Gallbladder (tissue), 1 donor: ENCODE results near the genes ANKRD18B, UBAP1, FAM219A, CNTFR and ENSG00000187186.

DNA sequence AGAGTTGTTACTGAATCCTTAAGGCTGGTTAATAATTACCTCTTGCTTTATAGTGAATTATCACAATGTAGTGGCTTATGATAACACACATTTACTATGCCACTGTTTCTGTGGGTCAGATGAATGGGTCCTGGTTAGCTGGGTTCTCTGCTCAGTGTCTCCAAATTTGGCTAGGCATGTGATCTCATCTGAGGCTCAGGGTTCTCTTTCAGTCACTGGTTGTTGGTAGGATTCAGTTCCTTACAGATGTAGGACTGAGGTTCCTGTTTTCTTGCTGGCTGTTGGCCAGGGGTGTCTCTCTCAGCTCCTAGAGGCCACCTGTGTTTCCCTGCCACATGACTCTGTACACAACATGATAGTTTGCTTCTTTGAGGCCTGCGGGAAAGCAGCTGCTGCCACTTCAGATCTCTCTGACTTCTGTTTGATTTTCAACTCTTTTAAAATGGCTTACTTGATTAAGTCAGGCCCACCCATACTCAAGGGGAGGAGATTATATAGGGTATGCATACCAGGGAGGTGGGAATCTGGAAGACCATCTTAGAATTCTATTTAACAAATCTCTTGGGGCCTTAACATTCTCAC is 7.2 kb downstream of the NFX1 start:
- PRO-cap, result no peak

DNA sequence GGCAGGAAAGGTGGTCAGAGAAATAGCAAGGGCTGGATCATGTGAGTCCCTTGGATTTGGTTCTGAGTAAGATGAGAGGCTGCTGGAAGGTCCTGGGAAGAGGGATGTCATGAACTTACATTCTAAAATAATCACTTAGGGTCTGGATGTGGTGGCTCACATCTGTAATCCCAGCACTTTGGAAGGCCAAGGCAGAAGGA is 7.9 kb downstream of the NFX1 start:
- PRO-cap, result no peak

DNA sequence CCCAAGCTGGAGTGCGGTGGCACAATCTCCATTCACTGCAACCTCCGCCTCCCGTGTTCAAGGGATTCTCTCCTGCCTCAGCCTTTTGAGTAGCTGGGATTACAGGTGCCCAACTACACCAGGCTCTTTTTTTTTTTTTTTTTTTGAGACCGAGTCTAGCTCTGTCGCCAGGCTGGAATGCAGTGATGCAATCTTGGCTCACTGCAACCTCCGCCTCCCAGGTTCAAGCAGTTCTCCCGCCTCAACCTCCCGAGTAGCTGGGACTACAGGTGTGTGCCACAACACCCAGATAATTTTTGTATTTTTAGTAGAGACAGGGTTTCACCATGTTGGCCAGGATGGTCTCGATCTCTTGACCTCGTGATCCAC is 20.0 kb downstream of the AQP7 start:
- PRO-cap, result no peak

DNA sequence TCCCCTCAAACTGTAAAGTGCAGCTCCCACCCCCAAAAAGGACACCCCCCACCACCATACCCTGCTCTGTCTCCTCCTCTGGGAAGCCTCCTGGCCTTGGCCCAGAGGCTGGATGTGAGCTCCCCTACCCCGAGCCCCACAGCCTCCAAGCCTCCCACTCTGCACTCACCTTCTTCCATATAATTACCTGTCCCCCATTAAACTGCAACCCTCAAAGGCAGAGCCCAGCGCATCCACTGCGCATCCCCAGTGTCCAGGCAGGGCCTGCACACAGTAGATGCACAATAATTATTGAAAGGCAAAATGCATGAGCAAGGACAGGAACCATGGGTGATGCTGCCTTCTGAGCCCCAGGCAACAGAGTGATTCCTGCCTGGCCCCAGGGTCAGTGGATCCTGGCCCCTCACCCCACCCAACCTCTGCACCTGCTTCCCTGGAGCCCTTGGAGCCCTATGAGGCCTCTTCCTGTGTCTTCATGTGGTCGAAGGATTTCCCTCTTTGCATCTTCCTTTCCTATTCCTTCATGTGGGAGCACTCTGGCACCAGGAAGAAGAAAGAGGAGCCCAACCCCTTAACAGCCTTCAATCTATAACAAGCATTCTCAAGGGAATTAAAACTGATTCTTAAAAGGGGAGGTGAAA is 18.5 kb downstream of the AQP7 start:
- PRO-cap, result no peak

DNA sequence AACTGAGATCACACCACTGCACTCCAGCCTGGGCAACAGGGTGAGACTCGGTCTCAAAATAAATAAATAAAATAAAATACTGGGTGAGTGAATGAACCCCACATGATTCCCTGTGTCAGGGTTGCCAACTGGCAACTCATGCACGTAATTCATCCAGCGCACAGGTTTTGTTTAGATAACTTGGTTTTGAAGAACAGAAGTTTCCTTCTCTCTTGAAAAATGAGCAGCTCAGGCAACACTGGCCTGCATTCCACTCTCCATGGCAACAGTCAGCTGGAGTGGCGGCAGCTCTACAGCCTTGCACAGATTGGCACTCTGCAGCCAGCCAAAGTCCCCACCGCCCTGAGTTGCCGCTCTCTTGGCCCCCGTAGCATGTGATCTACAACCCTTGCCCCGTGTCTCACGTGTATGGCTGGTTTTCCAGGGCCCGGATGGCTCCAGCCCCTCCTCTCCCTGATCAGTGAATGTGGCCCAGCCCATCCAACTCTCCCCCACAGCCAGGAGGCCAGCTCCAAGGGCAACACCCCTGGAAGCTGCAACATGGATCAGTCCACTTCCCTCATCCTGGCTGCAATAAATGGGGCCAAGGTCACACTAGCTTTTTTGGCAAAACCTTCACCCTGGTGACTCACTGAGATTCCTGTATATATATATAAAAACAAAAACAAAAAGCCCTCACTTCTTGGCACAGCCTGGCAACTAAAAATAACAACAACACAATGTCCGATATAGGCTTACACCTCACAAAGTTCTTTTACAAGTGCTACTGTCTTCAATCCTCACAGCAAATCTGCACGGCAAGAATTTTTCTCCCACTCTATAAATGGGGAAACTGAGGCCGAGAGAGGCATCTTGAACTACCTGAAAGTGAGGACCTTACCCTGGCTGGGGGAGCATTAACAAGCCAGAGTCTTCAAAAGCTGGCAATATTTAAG is 11.0 kb downstream of the AQP7 start:
- PRO-cap, result no peak

GRCh38 chr9:33403135-33403850 is 925 bp upstream of the AQP7 start:
- PRO-cap, result no peak

- PRO-cap, result no peak
Measured at GRCh38 chr9:33445091-33446058, 2.0 kb downstream of the AQP3 start.

DNA sequence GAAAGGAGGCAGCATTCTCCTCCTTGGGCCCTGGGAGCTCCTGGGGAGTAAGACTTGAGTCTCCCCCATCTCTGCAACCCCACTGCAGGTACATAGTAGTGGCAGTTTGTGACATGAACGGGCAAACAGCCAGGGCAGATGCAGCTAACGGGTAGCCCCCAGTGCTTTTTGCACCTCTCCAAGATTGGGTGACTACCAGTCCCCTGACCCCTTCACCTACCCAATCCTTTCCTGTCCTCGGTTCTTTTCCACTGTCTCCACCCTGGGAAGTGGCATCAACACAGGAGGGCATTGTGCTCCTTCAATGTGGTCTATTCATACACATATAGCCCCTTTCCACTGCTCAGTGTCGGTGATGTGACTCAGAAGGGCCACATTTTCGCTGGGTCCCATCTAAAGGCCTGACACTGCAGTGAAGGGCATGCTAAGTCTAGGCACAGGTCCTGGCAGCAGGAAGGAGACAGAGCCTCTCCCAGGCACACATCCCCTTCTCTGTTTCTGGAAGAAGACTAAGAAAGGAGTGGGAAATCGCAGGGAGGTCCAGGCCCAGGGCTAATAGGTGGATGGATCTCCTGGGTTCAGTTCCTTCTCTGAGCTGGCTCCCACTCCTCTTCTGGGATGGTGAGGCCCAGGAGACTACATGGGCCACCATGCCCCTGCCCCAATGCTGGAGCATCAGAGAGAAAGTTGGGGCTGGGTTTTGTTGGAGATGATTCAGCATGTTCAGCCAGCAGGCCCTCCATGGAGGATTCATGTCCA is 11.7 kb downstream of the NOL6 start:
- PRO-cap, result no peak

DNA sequence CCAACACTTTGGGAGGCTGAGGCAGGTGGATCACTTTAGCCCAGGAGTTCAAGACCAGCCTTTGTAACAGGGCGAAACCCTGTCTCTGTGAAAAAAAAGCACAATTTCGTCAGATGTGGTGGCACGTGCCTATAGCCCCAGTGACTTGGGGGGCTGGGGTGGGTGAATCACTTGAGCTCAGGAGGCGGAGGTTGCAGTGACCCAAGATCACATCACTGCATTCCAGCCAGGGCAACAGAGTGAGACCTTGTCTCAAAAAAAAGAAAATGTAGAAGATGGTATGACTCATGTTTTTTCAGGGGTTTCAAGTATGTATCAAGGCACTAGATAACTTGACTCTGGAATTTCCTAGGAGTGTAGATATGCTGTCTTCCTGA is 17.5 kb upstream of the ANKRD18B start:
- PRO-cap, result no peak

DNA sequence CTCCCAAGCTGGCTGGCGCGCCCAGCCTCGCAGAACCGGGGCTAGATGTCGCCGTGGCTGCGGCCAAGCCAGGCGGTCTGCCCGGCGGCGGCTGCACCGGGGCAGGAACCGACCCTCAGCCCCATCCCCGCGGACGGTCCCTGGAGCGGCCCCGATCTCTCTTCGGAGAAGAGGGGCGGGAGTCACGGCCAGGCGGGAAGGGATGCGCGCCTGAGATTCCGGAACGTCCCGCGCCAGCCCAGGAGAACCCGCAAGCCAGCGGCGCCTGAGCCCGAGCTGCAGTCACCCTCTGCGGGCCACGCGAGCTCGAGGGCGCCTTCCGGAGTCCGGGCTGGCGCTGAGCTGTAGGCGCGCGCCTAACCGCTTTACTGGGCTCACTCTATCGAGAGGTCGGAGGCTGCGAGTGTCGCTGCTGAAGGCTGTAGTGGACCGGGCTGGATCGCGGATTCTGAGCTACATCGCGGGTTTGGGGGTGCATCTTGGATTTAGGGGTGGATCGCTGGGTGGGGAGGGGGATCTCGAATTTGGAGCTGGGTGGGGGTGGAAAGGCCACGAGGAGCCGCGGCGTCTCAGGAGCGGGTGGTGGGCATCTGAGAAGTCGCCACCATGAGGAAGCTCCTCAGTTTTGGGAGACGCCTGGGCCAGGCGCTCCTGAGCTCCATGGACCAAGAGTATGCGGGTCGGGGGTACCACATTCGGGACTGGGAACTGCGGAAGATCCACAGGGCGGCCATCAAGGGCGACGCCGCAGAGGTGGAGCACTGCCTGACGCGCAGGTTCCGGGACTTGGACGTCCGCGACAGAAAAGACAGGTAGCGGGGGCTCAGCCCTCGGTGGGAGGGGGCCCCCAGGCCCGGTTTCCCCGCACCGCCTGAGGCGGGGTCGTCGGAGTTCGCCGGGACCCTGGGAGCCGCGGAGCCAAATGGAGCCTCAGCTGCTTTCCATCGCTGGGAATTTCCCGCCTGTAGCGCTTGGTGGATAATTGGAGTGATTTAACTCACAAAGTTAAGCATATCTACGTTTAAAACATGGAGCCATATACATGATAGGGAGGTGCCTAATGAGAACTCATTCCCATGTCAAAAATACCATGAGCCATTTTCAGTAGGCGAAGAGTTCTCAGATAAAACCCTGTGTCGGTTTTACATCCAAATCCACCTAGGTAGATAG is at the start of gene ANKRD18B:
TSS of gene ANKRD18B (plus strand) at position 368 of the 1,170 bp plus-strand sequence.
- PRO-cap, result bidirectional peak, plus-strand start at position 377 of the sequence, minus-strand start at position 290 of the sequence

- PRO-cap, result bidirectional peak, plus-strand start at chr9:34179075, minus-strand start at chr9:34178935
Measured at GRCh38 chr9:34178735-34179706, at the start of gene UBAP1. UBAP1 (plus strand) TSS chr9:34179043.

GRCh38 chr9:34216930-34217486 is 38.2 kb downstream of the UBAP1 start:
- PRO-cap, result no peak

- PRO-cap, result unidirectional peak, minus-strand start at chr9:34377523
Measured at GRCh38 chr9:34377425-34377900, 765 bp upstream of the MYORG start.

- PRO-cap, result bidirectional peak, plus-strand start at chr9:34381653, minus-strand start at chr9:34381469
Measured at GRCh38 chr9:34381267-34381969, 4.7 kb upstream of the MYORG start.

- PRO-cap, result no peak
Measured at GRCh38 chr9:34399239-34400174, 1.9 kb upstream of the C9orf24 start.

GRCh38 chr9:34456958-34458018 is 1.1 kb downstream of the FAM219A start:
- PRO-cap, result unidirectional peak, plus-strand start at chr9:34457399

- PRO-cap, result unidirectional peak, minus-strand start at chr9:34458542
Measured at GRCh38 chr9:34458019-34459213, at the start of gene FAM219A. FAM219A (minus strand) TSS chr9:34458570.

DNA sequence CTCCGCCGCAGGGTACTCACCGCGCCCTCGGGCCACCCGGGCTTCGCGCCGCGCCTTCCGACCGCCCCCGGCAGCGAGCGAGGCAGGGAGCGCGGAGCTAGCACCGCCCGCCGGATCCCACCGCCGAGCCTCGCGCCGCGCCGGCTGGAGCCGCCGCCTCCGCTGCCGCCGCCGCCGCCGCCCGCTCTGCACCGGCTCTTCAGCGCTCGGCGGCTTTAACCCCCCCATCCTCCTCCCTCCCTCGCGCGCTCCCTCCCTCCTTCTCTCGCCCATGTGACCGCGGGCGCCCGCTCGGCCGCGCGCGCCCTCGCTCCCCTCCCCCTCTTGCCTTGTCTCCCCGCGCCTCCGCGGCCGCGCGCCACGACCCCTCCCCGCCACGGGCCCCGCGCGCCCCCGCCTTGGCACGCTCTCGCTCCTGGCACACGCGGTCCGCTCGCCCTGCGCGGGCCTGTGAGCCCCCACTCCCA is at the start of gene CNTFR:
TSS of gene CNTFR (minus strand) at position 190 of the 467 bp plus-strand sequence.
- PRO-cap, result bidirectional peak, plus-strand start at position 316 of the sequence, minus-strand start at position 190 of the sequence

GRCh38 chr9:34665451-34666635 is at the start of gene ENSG00000187186:
ENSG00000187186 (minus strand) TSS chr9:34666045.
- PRO-cap, result bidirectional peak, plus-strand start at chr9:34665607, minus-strand start at chr9:34665341; bidirectional peak, plus-strand start at chr9:34666180, minus-strand start at chr9:34666045

DNA sequence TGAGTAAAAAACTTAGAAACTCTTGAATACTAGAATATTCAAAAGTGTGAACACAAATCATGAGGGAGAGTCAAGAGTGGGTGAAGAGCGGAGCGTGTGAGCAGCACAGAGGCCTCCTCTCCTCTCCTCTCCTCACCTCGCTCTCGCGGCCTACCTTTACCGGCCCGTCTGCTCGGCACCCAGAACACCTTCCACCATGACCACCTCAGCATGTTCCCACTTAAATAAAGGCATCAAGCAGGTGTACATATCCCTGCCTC is 21.3 kb upstream of the FAM205C start:
- PRO-cap, result no peak